Lower leg skin (tissue), 2 donors: ENCODE results near the genes NLK and ALDOC.

GRCh38 chr17:21524008-21524791 lies 148.0 kb downstream of the KCNJ12 start:
- PRO-cap, result no peak
- RAMPAGE, long total RNA, 2 experiments, result no peak in any of the 2 experiments

- PRO-cap, result no peak
- RAMPAGE, long total RNA, 2 experiments, result no peak in any of the 2 experiments
These were observed 117.6 kb upstream of the KCNJ18 start for GRCh38 chr17:21574705-21575107.

GRCh38 chr17:27313031-27313764 lies 19.3 kb downstream of the WSB1 start:
- PRO-cap, result no peak
- RAMPAGE, long total RNA, 2 experiments, result no peak in any of the 2 experiments

DNA sequence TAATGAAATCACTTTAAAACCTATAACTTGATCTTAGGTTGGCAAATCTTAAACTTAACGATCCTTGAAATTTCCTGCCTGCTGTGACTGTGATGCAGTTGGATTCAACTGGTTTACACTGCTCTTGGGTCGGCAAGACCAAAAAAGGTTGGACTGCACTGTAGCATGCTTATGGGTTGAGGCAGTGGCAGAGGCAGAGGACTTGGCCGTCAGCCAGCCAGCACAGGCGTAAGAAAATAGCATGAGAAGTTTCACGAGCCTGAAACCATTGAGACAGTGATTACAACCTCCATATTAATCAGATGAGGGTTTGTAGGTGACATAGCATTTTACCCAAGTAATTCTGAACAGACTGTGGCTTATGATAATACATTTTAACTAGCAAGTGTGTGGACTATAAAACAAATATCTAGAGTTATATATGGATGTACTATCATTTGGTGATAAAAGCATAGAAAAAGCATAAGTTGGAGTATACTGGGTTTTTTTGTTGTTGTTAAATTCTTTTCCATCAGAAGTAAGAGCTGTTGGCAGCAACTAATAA lies 21.5 kb downstream of the WSB1 start:
- PRO-cap, result no peak
- RAMPAGE, long total RNA, 2 experiments, result no peak in any of the 2 experiments

- PRO-cap, result unidirectional peak, minus-strand start at chr17:27457850
- RAMPAGE, long total RNA, 2 experiments, result no peak in any of the 2 experiments
These were observed 1.5 kb downstream of the KSR1 start for GRCh38 chr17:27457663-27458193.

- PRO-cap, result no peak
- RAMPAGE, long total RNA, 2 experiments, result no peak in any of the 2 experiments
These were observed 30.1 kb downstream of the KSR1 start for GRCh38 chr17:27486234-27486955.

DNA sequence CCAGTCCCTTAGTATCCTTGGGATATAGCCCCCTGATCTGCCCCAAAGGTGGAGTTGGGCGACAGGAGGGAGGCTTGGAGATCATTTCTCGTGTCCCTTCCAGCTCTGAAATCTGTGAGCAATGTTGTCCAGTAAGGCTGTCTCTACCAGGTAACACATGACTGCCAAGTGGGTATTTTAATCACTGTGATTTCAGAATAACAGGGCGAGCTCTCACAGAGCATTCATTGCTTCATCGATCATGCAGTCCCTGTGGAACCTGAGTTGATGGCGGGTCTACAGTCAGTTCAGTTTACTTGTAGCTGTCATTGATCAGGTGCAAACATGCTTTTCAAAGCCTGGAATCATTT lies 39.2 kb downstream of the KSR1 start:
- PRO-cap, result no peak
- RAMPAGE, long total RNA, 2 experiments, result no peak in any of the 2 experiments

GRCh38 chr17:27538332-27538877 lies 82.2 kb downstream of the KSR1 start:
- PRO-cap, result no peak
- RAMPAGE, long total RNA, 2 experiments, result no peak in any of the 2 experiments

DNA sequence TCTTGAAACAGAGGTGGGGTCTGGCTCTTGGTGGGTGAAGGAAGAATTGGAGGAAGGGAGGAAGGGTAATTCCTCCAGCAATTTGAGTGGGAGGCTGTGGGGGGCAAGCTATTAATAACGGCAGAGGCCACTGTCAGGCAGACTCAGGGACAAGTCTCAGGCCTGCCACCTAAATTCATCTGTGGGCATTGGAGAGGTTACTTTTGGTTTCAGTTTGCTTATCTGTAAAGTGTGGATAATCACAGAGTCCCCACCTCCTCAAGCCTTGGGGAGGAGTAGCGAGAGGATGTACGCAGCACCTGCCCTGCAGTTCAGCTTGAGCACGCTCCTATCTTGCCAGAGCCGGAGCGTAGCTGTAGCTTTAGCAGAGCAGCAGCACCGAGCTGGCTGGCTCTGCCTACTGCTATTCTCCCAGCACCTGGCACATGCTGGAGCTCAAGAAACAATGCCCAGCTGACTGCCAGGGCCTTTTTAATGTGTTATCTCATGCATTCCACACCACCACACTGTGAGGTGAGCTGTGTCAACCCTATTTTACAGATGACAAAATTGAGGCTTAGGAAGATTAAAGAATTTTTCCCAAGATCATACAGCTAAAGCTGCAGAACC lies 7.7 kb upstream of the NOS2 start:
- PRO-cap, result no peak
- RAMPAGE, long total RNA, 2 experiments, result no peak in any of the 2 experiments

DNA sequence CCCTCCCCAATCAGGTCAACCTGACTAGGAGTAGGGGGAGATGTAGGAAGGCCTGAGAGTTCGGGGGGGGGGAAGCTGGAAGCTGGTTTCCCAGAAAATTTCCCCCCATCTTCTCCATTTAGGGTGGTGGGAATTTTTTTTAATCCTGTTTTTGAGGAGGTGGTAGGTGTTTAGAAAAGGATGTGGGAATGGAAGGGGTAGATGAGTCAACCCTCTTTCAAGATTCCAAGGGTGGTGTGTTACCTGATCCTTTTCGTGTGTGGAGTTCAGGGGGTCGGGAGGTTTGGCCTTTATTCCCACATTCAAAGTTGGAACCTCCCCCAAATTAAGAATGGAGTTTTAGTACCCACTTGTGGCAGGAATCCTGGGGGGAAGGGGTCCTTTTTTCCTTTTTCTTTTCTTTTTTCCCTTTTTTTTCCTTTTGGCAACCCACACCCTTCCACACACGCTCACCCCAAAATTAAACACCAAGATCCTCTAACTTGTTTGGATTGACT lies at the start of gene NLK:
Gene NLK, plus strand, starts transcription at position 419 of the 497 bp plus-strand sequence.
- PRO-cap, result no peak
- RAMPAGE, long total RNA, 2 experiments, result no peak in any of the 2 experiments

DNA sequence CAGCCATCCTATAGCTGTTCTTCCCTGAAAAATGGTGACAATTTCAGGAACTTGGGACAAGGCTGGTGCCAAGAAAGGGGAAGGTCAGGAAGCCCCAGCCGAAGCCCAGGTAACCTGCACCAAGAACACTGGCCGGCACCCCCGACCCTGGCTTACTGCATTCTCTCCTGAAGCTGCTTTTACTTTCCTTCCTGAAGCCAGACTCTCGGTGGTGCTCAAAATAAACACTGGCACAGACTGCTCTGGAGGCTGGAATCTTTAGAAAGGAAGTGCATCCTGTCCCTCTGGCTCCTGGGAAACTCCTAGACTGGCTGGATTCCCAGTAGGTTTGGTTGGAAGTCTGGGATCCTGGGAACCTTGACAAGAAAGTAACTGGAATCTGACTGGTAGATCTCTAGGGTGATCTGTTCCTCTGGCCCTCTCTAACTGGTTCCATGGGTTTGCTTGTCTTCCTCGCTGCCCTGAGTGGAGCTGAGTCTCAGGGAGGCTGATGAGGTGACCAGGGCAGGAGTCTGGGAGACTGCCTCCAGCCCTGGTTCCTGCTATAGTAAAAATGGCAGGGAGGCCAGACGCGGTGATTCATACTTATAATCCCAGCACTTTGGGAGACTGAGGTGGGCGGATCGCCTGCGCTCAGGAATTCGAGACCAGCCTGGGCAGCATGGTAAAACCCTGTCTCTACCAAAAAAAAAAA lies 3.0 kb downstream of the TNFAIP1 start:
- PRO-cap, result no peak
- RAMPAGE, long total RNA, 2 experiments, result no peak in any of the 2 experiments

DNA sequence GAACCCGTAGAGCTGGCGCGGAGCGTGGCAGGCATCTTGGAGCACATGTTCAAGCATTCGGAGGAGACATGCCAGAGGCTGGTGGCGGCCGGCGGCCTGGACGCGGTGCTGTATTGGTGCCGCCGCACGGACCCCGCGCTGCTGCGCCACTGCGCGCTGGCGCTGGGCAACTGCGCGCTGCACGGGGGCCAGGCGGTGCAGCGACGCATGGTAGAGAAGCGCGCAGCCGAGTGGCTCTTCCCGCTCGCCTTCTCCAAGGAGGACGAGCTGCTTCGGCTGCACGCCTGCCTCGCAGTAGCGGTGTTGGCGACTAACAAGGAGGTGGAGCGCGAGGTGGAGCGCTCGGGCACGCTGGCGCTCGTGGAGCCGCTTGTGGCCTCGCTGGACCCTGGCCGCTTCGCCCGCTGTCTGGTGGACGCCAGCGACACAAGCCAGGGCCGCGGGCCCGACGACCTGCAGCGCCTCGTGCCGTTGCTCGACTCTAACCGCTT lies 9.8 kb downstream of the SARM1 start:
- PRO-cap, result no peak
- RAMPAGE, long total RNA, 2 experiments, result no peak in any of the 2 experiments

GRCh38 chr17:28384236-28384971 lies 12.9 kb downstream of the SARM1 start:
- PRO-cap, result bidirectional peak, plus-strand start at chr17:28384632, minus-strand start at chr17:28384557
- RAMPAGE, long total RNA, 2 experiments, result no peak in any of the 2 experiments

DNA sequence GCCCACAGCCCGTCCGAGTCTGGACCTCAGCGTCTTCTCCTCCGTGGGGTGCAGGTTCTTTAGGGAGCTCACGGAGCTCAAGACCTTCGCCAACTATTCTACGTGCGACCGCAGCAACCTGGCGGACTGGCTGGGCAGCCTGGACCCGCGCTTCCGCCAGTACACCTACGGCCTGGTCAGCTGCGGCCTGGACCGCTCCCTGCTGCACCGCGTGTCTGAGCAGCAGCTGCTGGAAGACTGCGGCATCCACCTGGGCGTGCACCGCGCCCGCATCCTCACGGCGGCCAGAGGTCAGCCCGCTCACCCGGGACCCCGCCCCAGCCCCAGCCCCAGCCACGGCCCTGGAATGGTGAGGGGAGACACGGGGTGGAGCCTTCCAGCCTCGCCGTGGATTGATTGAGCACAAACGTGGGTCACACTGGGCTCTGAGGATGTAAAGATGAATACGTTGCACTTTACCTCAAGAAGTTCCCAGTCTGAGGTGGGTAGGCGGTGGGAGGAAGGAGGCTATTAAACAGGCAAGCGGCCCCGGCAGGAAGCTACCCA lies 13.6 kb downstream of the SARM1 start:
- PRO-cap, result no peak
- RAMPAGE, long total RNA, 2 experiments, result no peak in any of the 2 experiments

DNA sequence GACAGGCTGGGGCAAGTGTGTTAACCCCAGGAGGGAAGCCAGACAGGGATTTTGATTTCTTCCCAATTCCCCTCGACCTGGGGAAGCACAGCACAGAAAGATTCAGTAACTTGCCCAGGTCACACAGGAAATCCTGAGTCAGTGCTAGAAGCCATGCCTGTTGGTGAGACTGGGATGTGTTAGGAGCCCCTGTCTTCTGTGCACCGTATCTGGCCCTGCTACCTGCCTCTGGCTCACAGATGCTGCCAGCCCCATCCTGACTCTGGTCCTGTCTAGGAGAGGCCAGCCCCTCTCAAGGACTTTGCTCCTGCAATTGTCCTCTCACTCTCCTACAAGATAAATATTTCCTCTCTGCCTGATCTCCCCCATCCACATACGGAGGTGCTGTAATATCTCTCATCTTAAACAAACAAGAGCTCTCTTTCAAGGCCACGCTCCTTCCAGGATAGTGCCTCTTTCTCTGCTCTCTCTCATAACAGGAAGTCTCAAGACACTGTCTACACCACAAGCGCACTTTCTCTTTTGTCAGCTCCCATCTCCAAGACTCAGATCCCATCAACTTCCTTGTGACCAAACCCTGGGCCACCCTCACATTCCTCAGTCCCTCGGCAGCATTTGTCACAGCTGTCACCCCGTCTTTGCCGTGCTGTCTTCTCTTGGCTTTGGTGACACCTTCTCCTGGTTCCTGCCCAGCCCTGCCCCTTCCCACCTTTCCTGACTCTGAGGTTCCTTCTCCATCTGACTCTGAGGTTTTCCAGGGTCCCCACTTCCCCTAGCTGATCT lies 1.8 kb downstream of the SLC13A2 start:
- PRO-cap, result no peak
- RAMPAGE, long total RNA, 2 experiments, result no peak in any of the 2 experiments

DNA sequence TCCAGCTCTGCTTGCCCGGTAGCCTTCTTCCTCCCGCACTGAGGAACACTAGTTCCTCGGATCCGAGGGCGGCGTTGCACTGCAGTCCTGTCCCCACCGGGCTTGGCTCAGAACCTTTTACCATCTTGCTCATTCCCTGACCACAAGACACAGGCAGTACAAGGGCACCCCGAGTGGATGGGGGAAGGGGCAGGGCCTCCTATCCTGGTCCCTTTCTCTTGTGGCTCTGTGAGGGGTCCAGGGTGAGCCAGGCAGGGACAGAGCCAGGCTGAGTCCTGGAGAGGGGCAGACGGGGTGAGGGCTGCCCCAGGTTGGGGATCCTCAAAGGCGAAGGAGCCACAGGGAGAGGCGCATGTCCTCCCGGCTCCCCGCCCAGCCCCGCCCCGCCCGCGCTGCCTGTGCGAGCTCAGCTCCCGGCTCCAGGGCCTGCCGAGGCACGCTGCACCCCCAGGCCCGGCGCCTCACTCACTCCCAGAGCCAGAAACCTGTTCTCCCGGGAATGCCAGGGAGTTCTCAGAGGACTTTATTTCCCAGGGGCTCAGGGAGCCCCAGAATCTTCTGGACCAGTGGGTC lies 1.6 kb downstream of the FOXN1 start:
- PRO-cap, result bidirectional peak, plus-strand start at position 496 of the sequence, minus-strand start at position 380 of the sequence
- RAMPAGE, long total RNA, 2 experiments, result no peak in any of the 2 experiments

DNA sequence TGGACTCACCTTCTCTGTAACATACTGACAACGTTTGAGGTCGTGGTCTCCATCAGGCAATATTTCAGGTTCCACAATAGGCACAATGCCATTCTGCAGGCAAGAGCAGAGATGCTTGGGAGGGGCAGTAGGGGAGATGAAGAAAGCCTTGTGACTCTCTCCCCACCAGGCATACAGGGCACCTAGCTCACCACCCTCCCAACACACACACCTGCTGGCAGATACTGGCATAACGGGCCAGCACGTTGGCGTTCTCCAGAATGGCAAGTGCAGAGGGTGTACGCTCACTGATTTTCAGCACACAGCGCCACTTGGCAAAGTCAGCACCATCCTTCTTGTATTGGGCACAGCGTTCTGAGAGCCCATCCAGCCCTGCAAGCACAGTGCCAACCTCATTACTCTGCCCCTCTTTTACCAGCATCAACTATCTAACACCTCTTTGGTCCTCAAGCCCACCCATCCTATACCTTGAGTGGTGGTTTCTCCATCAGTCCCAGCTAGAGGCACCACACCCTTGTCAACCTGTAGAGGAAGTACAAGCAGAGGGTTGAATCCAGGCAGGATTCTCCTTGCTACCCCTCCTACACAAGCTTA lies 2.1 kb downstream of the ALDOC start:
- PRO-cap, result no peak
- RAMPAGE, long total RNA, 2 experiments, result no peak in any of the 2 experiments

DNA sequence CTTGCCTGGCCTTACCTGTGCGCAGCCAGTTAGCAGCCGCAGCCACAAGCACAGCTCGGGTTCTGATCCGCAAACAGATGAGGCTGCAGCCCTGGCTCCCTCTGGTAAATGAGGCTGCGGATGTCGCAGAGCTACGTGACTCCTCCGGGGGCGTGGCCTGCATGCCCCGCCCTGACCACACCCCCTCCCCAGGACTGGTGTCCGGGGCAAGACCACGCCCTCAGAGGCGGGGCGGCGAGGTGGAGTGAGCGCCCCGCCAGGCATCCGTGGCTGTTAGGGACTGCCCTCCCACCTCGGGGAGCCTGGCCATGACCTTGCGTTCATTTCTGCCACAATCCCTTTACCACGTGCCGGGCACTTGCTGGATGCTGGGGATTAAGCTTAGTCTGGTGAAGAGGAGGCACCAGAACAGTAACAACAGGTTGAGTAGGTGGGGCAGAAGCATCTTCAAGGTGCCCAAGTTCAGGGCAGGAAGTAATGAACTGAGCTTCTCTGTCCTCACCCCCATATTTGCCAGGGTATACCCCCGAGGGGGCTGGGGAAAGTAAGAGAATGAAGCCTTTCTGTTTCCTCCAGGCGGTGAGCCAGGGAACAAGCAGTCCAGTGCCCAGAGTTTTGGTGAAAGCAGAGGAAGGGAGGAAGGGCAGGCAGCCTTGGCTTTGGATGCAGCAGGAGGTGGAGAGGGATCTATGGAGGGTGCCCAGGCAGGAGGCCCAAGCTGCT lies at the start of gene ALDOC:
Gene ALDOC, minus strand, starts transcription at position 110 of the 723 bp plus-strand sequence.
- PRO-cap, result bidirectional peak, plus-strand start at position 223 of the sequence, minus-strand start at position 110 of the sequence
- RAMPAGE, long total RNA, 2 experiments, result start-site peak on the minus strand in 2 of 2 experiments, centred at positions 82 to 95 of the sequence, 58 to 110 reads per replicate

DNA sequence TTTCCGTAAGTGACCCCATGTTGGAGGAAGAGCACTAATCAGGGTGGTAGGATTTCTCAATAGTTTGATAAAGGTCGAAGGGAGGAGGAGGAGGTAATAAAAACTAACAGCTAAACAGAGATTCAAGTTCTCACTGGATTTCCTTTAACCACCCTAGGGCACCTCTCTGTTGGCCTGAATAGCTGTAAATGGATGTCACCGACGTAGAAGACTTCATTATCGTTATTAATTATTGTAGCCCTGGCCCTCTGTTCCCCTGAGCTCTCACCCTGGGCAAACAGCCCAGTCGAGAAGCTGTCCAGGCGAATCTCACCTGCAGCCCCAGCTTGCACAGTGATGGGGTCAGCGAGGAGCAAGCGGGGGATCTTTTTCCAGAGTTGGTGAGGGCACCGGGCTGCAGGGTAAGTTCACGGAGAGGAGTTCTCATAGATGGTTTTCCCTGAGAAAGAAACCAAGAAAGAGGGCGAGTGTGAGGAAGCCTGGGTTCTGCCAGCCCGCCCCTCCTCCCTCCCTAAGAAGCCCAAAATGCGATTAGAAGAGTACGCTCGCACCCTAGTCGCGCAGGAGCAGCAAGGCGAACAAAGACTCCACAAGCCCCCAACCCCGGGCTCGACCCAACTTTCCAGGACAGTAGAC lies 510 bp downstream of the SPAG5 start:
- PRO-cap, result no peak
- RAMPAGE, long total RNA, 2 experiments, result no peak in any of the 2 experiments

DNA sequence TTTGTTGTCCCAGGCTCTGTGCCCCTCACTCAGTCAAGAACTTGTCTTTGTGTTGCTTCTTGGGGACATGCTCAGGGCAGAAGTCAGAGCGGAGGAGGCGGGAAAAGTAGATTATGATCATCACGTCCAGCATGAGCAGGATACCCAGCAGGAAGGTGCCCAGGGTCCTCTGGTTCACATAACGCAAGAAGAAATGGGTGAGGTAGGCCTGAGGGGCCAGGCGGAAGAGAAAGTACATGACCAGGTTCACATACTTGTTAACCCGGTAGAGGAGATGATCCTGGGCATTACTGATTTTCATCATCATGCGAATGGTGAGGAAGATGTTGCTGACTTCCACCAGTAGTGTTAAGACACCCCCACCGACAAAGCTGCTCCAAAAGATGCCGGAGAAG lies 1.6 kb downstream of the TLCD1 start:
- PRO-cap, result no peak
- RAMPAGE, long total RNA, 2 experiments, result no peak in any of the 2 experiments